Aorta (tissue), 1 donor: ENCODE measurements around a stretch of chr2.

- PRO-cap, result no peak
These were observed 135.9 kb downstream of the ACYP2 start for GRCh38 chr2:54106910-54107174.

DNA sequence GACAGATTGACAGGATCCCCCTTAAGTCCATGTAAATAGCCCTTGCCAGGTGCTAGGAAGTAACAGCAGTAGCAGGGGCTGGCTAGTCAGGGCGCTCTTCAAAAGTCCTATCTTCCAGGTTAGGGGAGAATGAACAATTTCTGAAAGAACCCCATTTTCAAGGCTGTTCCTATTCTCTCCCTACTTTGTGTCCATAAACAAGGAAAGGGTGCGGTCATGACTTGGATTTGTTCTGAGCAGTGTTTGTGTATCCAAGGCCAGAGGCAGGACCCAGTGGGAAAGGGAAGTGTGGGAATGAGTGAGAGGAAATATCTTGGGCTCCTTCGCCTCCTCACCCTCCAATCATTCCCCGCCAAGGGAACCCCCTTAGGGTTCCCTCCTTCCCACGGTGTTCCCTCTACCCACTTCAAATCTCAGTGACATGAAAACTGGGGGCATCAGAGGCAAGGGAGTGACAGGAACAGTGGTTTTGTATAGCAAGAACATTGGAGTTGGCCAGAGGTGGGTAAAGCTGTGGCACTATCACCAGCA, 25.5 kb upstream of the SPTBN1 start:
- PRO-cap, result no peak

- PRO-cap, result bidirectional peak, plus-strand start at chr2:54457629, minus-strand start at chr2:54457652
These were observed 1.4 kb downstream of the SPTBN1 start for GRCh38 chr2:54457365-54458189.

DNA sequence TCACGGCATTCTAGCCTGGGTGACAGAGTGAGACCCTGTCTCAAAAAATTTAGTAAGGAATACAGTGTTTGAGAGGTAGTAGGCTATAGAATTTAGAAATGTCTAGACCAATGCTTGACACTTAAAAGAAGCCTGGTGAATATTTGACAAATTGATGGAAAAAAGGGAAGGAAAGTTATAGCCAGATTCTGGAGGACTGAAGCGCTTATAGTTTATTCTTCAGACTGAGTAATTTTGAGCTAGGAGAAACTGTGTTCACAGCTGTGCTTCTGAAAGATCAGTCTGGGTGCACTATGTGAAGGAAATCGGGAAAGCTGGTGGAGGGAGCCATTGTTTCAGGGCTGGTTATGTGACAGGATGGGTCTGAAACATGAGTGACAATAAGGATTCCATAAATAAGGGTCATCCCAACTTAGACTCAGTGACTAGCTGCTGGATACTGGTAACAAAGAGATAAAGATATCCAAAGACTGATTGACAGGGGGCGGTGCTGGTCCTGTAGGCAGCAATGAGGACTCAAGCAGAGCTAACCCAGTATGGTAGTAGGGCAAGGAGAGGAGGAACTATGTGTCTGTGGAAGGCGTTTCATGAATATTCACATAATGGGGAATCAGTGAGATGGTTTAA, 102.7 kb upstream of the EML6 start:
- PRO-cap, result no peak

GRCh38 chr2:54622087-54622697, 101.3 kb upstream of the EML6 start:
- PRO-cap, result no peak

DNA sequence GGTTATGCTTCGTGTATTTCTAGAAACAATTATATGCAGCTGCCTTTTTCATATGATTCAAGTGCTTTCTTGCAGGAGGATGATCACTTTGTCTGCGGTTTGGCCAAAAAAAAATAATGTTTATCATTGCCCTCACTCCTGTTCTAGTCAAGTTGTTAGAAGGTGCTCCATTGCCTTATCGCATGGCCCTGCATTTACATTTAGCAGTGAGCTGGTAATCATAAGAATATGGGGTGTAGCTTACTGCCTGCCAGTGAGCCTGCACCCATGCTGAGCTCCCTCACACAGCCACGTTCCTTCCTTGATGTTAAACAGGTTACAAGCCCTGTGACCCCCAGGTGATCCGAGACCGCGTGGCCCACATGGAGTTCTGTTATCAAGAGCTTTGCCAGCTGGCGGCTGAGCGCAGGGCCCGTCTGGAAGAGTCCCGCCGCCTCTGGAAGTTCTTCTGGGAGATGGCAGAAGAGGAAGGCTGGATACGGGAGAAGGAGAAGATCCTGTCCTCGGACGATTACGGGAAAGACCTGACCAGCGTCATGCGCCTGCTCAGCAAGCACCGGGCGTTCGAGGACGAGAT, 94.8 kb upstream of the EML6 start:
- PRO-cap, result no peak

- PRO-cap, result no peak
These were observed 94.0 kb upstream of the EML6 start for GRCh38 chr2:54629195-54630162.

DNA sequence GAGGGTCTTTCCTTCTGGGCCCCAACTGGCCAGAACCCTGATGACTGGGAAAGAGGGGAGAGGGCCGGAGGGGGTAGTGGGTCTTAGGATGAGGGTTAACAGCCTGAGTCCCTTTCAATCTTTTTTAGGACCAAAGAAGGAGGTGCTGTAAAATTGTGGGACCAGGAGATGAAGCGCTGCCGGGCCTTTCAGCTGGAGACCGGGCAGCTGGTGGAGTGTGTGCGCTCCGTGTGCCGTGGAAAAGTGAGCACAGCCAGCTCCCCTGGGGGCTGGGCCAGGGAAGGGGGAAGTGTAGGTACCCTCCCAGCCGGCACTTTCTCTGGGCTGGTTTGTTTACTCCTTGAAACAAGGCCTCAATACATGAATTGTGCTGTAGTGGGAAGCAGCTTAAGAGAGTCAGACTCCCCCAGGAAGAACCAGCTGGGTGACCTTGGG, 90.1 kb downstream of the RTN4 start:
- PRO-cap, result no peak

DNA sequence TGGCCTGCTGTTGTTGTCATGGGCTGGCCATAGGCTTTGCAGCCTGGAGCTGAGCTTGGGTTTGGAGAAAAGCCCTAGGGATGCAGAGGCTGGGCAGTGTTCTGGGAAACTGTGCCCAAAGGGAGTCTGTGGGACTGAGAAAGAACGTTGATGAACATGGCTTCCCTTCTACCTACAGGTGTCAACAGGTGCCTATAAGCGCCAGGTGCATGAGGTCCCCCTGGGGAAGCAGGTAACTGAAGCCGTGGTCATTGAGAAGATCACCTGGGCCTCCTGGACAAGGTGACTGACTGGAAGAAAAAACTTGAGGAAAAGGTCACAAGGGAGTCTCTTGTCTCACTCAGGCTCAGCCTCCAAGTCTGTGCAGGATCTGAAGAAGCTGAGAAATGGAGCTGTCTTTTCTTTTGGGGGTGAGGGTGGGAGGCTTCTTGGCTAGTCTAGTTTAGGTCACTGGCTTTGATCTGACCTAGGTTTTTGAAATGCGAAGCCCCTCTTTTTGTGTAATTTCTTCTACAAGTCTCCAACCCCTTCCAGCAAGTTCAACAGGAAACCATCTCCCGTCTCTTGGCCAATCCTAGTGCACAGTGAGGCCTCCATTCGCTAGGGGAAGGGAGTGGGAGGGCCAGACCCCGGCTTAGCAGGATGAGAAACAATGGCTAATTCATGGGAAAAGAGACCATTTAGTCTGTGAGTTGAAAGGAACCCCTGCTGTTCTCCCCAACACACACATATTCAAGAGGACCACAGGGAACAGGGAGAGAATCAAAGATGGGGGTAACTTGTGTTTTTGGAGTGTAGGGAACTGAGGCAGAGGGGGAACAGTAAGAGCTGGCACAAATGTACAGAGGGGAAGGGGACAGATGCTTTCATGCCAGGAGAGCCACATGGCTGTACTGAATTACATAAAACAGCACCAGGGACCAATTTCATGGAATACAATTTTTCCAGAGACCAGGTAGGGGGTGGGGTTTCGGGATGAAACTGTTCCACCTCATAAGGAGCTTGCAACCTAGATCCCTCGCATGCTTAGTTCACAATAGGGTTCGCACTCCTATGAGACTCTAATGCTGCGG, 83.1 kb downstream of the RTN4 start:
- PRO-cap, result no peak

GRCh38 chr2:55010829-55011433, 39.3 kb downstream of the RTN4 start:
- PRO-cap, result no peak

- PRO-cap, result no peak
These were observed 38.4 kb downstream of the RTN4 start for GRCh38 chr2:55011695-55012346.

- PRO-cap, result no peak
These were observed 27.9 kb downstream of the RTN4 start for GRCh38 chr2:55022205-55022840.

DNA sequence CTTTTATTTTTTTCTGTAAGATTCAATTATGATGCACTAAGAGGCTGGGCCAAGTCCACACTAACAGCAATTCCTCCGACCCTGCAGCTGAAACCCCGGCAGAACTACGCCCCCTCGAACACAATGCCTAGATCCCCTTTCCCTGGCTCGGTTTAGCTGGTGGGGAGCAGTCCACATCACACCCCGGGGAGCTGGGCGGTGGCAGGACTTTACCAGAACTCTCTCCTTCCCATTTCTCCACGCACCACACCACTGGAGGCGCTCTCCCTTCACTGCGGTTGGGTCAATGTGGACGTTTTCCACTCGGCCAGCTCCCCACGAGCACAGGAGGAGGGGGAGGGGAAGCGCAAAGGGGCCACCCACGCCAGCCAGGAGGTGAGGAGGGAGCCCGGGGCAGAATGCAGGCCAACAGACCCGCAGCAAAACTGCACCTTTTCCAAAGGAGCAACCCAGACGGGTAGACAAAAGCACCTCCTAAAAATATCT, 1.3 kb downstream of the RTN4 start:
- PRO-cap, result bidirectional peak, plus-strand start at position 326 of the sequence, minus-strand start at position 238 of the sequence

- PRO-cap, result no peak
These were observed 11.5 kb upstream of the RTN4 start for GRCh38 chr2:55061657-55062261.

DNA sequence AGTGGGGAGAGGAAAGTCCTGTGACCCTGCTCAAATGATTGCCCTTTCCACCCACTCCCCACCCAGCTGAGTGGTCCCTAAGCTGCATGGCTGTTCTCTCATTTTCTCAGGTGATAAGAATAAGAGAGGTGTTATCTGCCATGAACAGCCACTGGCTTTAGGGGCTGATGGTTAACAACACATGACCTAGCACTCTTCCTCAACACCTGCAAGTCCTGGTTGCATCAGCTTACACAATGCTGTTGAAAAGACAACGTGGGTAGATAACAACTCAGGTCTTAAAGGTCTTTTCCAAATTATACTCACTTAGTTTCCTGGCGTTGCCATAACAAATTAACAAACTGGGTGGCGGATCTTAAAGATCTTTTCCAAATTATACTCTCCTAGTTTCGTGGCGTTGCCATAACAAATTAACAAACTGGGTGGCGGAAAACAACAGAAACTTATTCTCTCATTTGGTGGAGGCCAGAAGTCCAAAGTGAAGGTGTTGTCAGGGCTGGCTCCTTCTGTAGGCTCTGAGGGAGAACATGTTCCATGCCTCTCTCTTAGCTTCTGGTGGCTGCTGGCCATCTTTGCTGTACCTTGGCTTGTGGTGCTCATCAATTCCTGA, 90.4 kb upstream of the RTN4 start:
- PRO-cap, result no peak

DNA sequence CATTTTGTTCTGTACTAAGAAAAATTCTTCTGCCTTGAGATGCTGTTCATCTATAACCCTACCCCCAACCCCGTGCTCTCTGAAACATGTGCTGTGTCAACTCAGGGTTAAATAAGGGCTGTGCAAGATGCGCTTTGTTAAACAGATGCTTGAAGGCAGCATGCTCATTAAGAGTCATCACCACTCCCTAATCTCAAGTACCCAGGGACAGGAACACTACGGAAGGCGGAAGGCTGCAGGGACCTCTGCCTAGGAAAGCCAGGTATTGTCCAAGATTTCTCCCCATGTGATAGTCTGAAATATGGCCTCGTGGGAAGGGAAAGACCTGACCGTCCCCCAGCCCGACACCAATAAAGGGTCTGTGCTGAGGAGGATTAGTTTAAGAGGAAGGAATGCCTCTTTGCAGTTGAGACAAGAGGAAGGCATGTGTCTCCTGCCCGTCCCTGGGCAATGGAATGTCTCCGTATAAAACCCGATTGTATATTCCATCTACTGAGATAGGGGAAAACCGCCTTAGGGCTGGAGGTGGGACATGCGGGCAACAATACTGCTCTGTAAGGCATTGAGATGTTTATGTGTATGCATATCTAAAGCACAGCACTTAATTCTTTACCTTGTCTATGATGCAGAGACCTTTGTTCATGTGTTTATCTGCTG, 10.4 kb upstream of the MTIF2 start:
- PRO-cap, result no peak

- PRO-cap, result no peak
These were observed 65.6 kb upstream of the MTIF2 start for GRCh38 chr2:55334226-55335389.

DNA sequence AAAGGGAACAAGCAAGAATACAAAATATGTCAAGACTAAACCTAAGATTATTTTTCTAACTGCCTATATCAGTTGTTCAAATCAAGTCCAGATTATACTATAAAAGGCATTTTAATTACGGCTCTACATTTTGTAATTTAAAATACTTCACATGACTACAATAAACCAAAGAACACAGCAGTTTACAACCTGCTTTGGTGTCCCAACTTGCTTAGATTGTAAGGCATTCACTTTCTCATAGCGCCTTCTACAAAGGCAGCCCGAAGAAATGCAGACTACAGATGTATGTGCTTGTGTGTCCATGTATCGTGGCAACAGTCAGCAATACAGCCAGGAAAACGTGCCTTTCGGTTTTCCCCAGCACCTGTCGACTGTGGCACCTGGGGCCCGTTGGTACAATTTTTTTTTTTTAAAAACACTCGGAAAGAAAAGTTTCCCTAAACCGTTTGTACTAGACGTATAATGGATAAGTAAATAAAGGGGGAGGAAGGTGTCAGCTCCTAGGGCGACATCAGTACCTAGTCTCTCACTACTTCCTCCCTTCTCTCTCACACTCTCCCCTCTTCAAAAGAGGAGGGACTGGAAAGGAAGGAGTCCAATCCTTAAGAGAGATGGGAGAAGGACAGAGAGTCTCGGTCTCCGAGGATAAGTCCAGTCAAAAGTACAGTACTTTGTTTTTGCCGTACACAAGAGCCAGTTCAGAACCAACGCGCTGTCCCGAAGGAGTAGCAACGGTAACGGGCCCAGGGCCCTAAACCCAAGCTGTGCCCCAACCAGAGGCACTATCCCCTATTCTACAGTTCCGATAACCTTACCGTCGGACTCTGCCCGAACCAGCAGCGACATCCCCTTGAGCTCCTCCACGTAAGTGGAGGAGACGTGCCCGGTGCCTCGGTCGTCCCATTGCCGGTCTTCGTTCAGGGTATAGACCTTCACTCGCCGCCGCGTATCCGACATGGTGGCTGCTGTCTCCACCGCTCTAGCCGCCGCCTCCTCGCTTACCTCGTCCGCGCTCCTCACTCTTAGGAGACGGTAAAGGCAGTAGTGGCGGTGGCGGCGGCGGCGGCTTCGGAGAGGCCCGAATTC, 750 bp downstream of the PPP4R3B start:
- PRO-cap, result no peak

- PRO-cap, result no peak
These were observed 52.3 kb downstream of the CCDC85A start for GRCh38 chr2:56236146-56236514.

GRCh38 chr2:56448908-56449397, 265.2 kb downstream of the CCDC85A start:
- PRO-cap, result no peak